Ishikawa (cell line): ENCODE results near the gene COL17A1.

DNA sequence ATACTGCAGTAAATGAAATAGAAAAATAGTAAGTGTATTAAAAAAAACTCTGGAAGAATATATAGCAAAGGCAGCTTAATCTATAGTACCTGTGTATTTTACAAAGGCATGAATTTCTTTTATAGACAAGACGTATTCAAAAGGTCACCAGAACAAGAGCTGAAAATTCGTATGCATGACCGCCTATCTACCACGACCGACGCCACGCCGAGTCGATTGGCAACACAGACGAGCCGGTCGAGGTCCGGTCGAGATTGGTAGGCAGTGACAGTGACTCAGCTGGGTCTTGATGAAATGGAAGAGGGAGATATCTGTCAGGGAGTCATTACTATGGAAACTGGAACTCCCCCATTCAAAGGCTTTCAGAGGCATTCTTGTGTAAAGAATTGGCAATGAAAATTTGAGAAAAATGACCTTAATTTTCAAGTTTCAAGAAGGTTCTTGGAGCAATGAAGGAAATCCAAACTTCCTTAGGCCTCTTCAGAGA, 2.1 kb downstream of the ATP5MK start:
- RRBS: no CpG with 5 or more reads among the region's 14 CpGs

DNA sequence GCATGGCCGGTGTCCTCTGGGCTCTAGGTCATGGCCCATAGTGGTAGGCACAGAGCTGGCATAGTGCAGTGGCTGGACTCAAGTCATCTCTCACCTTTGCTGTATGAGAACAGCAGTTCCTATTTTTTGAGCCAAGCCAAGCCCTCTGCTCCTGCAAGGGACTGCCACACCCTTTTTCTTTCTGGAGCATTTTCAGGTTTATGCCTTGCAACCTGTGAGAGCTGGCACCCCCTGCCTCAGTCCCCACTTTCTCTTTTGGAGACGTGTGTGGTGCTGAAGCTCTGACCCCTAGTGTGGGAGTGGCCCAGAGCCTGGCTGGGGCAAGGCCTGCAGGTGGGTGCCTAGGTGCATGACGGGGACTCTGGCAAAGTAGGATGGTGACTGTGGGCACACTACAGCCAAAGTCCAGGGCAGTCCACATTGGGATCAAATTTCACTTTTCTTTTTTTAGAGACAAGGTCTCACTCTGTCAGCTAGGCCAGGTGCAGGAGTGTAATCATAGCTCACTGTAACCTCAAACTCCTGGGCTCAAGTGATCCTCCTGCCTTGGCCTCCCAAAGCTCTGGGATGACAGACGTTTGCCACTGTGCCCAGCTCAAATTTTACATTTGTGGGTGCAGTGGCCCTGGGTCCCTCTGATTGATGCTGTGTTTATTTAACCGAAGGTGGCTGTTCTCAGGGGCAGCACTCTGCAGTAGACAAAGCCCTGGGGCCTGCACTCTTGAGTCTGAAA, 52.2 kb downstream of the NEURL1 start:
- RRBS: no CpG with 5 or more reads among the region's 5 CpGs

DNA sequence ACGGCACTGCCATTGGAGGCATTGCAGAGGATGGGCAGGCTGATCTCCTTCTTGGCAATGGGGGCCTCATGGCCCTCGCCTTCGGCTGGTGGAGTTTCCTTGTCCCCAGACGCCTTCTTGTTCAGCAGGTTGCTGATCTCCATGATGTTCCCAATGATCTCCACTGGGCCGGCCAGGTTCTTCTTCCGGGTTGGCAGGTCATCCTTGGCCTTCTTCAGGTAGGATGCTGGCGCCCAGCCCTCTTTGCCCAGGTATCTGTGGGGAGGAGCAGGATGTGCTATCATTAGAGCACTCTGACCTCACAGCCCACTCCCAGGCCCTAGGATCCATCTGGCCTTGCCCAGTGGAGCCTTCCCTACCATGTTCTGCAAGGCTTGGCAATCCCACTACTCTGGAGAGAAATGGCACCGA, 119.4 kb downstream of the NEURL1 start:
- RRBS: no CpG with 5 or more reads among the region's 8 CpGs

DNA sequence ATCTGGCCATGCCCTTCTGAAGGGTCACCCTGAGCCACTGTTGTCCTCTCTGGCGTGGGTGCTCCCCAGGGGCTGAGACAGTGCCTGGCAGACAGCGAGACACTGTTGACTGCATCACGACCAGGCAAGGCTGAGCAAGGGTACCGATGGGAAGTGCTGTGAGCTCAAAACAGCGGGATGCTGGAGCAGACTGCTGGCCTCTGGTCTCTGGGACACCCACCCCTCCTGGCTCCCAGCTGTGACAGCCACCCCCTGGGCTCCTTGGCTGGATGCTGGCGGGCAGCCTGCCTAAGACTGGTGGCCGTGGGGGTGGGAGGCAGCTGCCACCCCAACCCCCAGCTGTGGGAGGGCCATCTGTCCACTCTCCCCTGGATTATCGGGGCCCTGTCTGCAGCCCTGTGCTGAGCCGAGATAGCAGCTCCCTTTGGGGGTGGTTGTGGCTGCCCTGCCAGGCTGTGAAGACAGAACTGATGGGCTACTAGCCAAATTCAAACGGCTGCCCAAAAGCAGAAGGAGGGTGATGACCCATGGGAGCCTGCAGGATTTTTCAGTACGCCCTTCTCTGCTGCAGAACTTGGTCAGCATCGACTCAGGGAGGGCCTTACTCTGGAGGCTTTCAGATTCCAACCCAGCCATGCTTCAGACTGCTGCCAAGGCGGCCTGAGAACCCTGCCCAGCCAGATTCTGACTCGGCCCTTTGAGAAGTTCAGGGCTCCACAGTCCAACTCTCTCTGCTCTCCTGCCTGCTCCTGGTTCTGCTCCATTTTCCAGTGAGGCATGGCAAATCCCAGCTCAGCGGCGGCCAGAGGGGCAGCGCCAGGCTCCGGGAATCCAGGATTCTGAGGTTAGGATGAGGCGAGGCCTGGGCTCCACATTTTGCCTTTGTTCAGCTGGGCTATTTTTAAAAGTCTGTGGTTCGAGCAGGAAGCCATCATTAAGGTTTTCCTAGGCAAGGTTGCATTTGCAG, 125.3 kb downstream of the NEURL1 start:
- RRBS: no CpG with 5 or more reads among the region's 20 CpGs

DNA sequence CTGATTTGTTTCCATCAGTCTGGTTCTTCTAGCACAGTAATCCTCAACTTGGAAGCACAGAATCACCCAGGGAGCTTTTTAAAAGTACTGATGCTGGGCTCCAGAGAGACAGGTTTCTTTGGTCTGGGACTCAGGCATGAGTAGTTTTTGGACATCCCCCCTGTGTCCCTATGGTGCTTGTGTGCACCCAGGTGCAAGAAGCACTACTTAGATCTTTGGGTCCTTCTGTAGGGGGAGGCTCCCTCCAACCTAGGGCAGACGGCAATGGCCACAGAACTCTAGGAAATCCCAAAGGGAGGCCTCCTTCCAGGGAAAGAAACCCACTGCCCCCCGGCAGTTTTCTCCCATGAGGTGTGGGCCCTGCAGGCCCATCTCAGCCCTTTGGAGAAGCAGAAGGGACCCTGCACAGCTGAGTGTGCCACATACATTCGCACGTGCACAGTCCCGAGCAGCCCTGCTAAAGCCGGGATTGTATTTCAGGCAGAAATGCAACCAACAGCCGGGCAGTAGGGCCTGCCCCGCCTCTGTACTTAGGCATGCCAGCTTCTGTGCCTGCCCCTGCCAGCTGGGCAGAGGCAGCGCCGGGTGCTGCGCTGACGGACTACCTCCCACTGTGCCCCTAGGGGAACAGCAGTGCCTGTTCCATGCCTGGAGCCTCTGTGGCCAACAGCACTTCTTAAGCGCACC, 170.1 kb downstream of the NEURL1 start:
- RRBS: 4% methylated on average over 11 of the region's 13 CpGs

- RRBS: 3% methylated on average over 17 of the region's 46 CpGs
Observed at GRCh38 chr10:103692353-103693002, 162.9 kb downstream of the SH3PXD2A start.

- RRBS: no CpG with 5 or more reads among the region's 12 CpGs
Observed at GRCh38 chr10:103715277-103715896, 140.0 kb downstream of the SH3PXD2A start.

- RRBS: no CpG with 5 or more reads among the region's 5 CpGs
Observed at GRCh38 chr10:103780182-103780921, 75.0 kb downstream of the SH3PXD2A start.

- RRBS: no CpG with 5 or more reads among the region's 13 CpGs
Observed at GRCh38 chr10:103794132-103794894, 61.1 kb downstream of the SH3PXD2A start.

- RRBS: no CpG with 5 or more reads among the region's 10 CpGs
Observed at GRCh38 chr10:103845542-103846334, 9.6 kb downstream of the SH3PXD2A start.

DNA sequence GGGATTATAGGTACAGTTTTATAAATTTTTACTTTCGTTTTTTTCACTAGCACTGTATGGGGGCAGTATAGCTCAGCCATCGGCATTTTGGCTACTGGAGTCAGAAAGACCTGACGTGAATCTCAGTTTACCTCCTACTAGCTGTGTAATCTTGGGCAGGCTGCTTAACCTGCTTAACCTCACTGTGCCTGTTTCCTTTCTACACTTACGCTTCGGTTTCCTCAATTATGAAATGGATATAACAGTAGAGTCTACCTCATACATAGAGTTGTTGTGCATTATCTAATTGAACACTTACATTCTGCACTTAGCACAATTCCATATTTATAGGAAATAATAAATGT, 16.7 kb downstream of the STN1 start:
- RRBS: no CpG with 5 or more reads among the region's 5 CpGs

GRCh38 chr10:104005348-104005857, 38.5 kb downstream of the SLK start:
- RRBS: no CpG with 5 or more reads among the region's 8 CpGs

GRCh38 chr10:104024441-104025059, 57.6 kb downstream of the SLK start:
- RRBS: no CpG with 5 or more reads among the region's 8 CpGs

DNA sequence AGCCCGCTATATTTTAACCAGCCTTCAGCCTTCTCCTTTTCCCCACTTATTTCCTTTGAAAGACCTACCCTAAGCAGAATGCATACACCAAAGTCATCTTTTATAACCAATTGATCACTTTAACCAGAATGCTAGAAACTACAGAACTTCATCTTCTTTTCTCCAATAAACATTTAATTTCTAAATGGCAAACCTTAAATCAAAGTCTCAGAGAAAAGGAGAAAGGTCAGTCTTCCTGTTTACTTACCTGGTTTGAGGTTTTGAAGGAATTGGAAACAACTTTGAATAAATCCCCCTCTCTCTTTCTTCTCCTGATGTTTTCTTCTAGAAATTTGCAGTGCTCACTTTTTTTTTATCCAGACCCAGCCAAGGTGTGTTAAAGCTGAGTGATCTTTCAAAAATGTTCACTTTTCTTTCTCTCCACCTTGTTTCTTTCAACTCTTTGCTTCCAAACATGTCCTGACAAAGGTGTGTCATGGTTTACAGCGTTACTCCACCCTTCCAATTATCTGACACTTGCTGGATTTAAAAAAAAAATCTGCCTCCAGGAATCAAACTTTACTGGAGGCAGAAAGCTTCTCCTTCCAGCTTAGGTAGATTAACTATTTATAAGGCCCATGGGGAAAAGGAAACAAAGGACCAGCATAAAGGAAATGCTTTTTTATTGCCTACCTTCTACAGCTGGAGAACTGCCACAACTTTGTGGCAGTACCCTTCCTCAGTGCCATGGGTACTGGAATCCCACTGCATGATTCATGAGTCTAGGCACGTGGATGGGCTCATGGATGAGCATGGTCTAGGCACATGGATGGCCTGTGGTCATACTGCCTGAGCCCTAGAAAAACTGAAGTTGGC, at the start of gene COL17A1:
TSS of gene COL17A1 (minus strand) at position 405 of the 855 bp plus-strand sequence.
- RRBS: no CpG with 5 or more reads among the region's 3 CpGs

DNA sequence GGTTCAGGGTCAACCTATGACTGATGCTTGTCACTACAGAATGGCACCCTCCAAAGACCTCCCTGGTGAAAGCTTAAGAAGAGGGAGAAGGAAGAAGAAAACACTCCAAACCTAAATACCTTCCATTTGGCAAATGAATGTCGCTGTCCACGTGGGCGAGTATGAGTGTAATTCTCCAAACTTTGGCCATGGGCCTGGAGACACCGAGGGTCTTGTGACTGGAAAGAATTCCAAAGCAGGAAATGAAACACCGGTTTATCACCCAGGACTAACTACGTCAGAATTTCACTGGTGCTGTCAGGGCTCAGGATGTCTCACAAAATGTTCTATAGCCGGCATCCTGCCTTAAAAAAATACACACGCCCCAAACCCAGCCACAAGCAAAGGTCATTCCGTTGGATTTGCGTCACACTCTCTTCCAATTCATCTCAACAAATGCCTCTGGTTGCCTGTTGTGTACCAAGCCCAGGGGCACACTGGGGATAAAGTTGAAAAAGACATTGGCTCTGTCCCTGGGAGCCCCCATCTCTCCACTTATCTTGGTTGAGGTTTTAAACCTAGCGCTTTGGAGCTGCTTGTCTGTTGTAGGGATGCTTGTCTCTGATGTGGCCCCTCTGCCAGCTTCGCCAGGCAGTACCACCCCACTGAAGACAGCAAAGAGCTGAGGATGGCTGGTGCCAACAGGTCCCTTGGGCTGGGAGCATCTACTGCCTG, 31.1 kb downstream of the GSTO2 start:
- RRBS: 69% methylated on average over 3 of the region's 12 CpGs

- RRBS: no CpG with 5 or more reads among the region's 6 CpGs
Observed at GRCh38 chr10:104313184-104313605, 25.1 kb downstream of the ITPRIP start.

GRCh38 chr10:104337457-104338269, 602 bp downstream of the ITPRIP start:
- RRBS: 4% methylated on average over 11 of the region's 55 CpGs

GRCh38 chr10:105742351-105742690, 1101.2 kb downstream of the SORCS3 start:
- RRBS: no CpG with 5 or more reads among the region's 1 CpG